Colon Carcinoma Metastatic in the Brain (tissue), 2 donors: ENCODE measurements around a stretch of chr18.

- PRO-cap, 2 experiments, result no peak in any of the 2 experiments
Measured at GRCh38 chr18:58632409-58632939, 3.6 kb upstream of the ALPK2 start.

DNA sequence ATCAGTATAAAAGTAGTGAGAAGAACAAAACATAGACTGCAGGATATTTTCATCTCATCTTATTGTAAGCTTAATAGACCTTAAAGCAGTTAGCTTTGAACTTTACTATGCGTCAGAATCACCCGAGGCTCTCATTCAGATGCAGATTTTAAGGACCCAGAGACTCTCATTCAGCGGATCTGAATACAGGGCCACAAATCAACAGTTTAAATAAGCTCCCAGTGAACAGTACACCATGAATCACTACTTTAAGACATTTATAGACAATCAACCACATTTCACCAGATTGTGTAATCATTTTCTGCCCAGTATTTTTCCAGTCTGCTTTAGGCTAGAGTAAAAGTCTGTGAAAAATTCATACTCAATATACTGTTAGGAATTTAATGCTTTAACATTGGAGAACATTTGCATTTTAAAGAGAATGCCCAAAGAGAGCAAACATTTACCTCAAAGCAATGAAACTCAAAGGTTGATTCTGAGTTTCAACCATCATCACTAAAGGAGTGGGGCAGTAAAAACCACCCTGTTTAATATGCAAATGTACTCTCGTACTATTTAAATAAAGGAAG, 10.9 kb upstream of the ALPK2 start:
- PRO-cap, 2 experiments, result no peak in any of the 2 experiments

DNA sequence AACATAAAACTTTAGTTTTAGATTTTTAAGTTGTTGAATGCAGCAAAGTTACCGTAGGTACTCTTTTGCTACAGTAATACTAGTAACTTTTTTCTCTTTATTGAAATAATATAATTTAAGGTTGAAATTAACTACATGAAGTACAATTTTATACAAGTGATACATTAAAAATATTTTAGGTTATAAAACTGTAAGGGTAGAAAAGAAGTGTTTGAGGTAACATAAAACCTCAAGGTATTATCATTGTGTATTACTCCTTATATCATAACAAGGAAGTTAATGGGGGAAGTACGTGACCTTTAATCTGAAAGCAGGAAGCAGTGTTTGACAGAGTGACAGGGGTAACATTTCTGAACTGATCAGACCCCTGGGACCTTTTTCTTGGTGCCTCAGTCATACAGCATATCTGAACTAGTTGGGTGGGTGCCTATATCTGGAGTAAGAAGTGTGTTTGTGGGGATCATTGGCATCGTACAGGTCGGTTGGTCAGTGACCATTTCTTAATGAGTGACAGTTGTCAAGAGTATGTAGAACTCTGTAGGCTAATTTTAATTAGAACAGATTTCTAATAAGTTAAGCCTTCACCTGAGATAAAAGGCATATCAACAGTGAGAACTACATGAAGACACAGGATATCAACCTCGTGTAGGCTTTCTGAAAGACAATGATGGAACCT, 43.0 kb downstream of the MALT1 start:
- PRO-cap, 2 experiments, result no peak in any of the 2 experiments

GRCh38 chr18:58721650-58722247, 50.5 kb downstream of the MALT1 start:
- PRO-cap, 2 experiments, result no peak in any of the 2 experiments

DNA sequence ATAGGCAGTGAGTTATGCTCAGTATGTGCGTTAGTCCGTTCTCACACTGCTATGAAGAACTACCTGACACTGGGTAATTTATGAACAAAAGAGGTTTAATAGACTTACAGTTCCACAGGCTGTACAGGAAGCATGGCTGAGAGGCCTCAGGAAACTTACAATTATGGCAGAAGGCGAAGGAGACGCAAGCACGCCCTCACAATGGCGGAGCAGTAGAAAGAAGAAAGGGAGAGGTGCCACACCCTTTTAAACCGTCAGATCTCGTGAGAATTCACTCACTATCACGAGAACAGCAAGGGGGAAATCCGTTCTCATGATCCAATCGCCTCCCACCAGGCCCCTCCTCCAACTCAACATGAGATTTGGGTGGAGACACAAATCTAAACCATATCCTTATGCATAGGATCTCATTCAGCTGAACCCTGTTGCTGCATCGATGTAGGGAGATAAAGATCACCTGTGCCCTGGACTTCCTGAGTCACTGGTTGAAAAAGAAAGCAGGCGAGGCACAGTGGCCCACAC, 84.6 kb upstream of the ZNF532 start:
- PRO-cap, 2 experiments, result no peak in any of the 2 experiments

DNA sequence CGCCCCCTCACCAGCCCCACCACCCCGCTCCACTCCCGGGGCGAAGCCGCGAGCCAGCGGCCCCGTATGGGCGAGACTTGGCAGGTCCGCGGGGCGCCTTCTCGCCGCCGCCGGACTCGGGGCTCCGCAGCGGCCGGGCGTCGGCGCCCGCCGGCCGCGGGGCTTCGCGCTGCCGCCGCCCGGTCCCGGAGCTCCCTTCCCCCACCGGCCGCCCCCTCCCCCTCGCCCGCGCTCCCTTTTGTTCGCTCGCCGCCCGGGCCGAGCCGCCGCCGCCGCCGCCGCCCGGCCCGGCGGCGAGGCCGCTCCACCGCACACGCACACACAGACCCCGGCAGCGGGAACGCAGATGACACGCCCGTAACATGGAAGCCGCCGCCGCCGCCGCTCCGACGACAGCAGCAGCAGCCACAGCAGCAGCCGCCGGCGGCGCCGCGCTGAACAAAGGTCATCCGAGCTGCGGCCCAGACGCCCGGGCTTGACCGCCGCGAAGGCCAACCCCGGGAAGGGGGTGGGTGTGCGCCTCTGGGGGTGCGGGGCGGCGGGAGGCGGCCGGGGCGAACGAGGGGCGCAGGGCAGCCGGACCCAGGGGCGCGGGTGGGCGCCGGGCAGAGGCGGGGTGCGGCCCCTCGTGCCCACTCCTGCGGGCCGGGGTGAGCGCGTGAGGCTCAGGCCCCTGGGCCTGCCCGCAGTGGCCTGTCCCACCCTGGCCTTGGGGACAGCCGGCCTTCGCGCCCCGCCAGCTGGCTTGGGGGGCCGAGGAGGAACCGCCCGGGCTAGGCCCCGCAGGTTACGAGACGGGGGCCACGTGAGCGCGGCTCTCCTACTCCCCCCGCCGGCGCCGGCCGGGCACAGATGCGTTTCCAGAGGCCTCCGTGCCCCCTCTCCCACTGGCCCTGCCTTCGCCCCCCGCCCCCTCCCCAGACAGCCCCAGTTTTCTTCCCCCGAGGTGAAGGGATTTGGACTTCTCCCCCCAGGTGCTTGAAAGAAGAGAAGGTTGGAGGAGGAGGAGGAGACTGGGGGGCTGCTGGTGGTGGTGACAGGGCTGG, 1.1 kb upstream of the ZNF532 start:
- PRO-cap, 2 experiments, result peak in 2 of 2 experiments; most common plus-strand start position 389 of the sequence (in 1); most common minus-strand start position 440 of the sequence (in 2)

GRCh38 chr18:58887262-58888181, 22.8 kb downstream of the ZNF532 start:
- PRO-cap, 2 experiments, result no peak in any of the 2 experiments

DNA sequence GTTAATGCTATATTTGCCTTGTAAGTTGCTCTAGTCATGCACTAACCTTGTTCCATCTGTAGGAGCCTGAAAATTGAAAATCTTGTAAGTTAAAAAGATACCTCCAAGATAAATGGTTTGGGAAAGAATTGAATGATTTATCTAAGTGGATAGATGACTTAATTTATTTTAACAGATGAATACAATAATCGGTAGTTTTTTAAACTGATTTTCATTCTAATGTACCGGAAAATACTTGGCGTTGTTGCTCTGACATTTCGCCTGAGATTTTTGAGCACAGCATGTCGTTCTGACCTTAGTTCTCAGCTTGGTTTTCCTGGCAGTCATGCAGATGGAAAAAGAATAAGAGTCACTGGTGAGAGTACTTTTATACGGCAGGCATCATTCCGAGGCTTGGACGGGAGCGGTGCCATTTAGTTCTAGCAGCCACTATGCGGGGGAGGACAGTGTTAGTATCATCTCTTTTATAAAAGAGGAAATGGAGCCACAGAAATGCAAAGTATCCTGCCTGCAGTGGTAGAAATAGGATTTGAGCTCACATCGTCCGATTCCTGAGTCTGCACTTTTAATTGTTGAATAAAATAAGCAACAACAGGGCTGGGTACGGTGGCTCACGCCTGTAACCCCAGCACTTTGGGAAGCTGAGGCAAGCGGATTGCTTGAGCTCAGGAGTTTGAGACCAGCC, 134.1 kb downstream of the ZNF532 start:
- PRO-cap, 2 experiments, result no peak in any of the 2 experiments

GRCh38 chr18:59469400-59469889, 110.4 kb upstream of the LMAN1 start:
- PRO-cap, 2 experiments, result no peak in any of the 2 experiments

- PRO-cap, 2 experiments, result no peak in any of the 2 experiments
Measured at GRCh38 chr18:59550334-59550677, 146.9 kb downstream of the CCBE1 start.

- PRO-cap, 2 experiments, result no peak in any of the 2 experiments
Measured at GRCh38 chr18:59623621-59623933, 73.6 kb downstream of the CCBE1 start.

DNA sequence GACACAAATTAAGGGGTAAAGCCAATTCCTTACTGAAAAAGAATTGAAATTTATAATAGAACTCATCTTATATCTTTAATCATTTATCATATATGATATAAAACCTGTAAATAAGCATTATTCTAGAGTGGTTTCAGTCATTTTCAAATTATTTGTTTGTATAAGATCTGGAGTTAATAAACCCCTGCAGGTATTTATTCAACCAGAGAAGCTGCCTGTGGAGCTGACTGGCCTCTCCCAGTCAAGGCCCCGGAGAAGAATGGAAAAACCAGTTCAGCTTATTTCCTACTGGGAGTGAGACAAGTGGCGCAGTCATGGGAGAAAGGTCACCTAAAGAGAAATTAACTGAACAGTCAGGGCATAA, 241.0 kb downstream of the RNF152 start:
- PRO-cap, 2 experiments, result no peak in any of the 2 experiments

- PRO-cap, 2 experiments, result no peak in any of the 2 experiments
Measured at GRCh38 chr18:61655767-61656039, 237.1 kb downstream of the RNF152 start.

DNA sequence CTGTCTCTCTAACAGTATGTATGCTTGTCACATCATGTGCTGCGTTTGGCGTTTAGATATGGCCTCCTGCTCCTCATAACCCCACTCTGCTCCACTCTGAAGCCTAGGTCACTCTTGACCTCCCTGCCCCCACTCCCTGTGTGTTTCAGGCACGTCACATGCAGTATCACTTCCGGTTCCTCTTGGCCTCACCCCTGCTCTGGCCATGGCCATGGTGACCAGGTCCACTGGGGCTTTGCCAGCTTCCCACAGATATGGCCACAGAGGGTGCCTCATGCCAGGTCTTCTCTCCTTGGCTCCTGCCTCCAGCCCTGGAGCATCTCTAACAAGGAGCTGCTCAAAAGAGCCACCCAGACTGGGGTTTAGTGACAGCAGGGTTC, 159.9 kb downstream of the RNF152 start:
- PRO-cap, 2 experiments, result no peak in any of the 2 experiments

GRCh38 chr18:61941564-61941800, 48.7 kb upstream of the RNF152 start:
- PRO-cap, 2 experiments, result no peak in any of the 2 experiments

GRCh38 chr18:62523542-62523663, 578 bp downstream of the ZCCHC2 start:
- PRO-cap, 2 experiments, result peak in 1 of 2 experiments; most common minus-strand start chr18:62523597 (in 1)

DNA sequence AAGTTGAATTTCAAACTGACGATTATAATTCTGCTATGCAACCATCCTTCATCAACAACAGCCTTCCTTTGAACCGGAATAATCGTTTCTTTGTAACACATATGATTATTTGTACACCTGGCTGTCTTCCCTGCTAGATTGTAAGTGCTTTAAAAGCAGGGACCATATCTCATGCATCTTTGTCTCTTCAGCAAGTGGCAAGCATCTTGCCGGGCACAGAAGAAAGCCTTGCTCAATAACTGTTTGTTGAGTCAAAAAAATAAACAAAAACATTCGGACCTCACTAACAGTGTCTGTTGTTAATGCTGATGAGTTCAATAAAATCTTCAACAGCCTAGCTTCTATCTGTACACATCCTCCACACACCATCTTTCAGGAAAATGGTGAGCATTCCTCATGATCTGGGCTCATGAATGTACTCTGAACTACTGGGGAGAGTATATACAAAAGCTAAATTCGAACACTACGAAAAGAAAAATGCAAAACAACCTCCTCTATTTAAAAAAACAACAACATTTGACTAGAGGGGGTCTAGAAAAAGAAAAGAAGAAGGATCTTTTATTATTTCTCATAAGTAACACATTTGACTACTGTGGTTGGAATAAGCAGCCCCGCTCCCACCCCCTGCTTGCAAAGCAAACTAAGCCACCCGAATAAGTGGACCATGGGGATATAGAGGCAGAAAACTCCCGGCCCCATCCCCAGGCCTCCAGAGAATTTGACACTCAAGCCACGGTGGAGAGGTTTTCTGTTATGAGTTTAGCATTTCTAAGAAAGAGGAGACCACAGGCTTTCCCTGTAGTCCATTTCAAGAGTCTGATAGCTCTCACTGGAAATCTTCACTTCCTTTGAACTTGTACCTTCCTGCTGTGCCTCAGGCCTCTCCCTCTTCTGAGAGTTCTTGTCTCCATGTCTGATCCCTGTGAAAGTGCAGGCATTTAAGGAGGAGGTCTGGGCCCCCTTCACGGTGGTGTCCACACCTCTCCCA, 114.1 kb downstream of the BCL2 start:
- PRO-cap, 2 experiments, result no peak in any of the 2 experiments

GRCh38 chr18:63285305-63285870, 34.2 kb downstream of the BCL2 start:
- PRO-cap, 2 experiments, result no peak in any of the 2 experiments

- PRO-cap, 2 experiments, result peak in 1 of 2 experiments; most common plus-strand start chr18:63427891 (in 1)
Measured at GRCh38 chr18:63427811-63428144, 5.5 kb upstream of the VPS4B start.

GRCh38 chr18:63979669-63980158, 9.8 kb downstream of the SERPINB8 start:
- PRO-cap, 2 experiments, result no peak in any of the 2 experiments